GM12891 (cell line): Measurements from ENCODE around the gene FBXO48.

DNA sequence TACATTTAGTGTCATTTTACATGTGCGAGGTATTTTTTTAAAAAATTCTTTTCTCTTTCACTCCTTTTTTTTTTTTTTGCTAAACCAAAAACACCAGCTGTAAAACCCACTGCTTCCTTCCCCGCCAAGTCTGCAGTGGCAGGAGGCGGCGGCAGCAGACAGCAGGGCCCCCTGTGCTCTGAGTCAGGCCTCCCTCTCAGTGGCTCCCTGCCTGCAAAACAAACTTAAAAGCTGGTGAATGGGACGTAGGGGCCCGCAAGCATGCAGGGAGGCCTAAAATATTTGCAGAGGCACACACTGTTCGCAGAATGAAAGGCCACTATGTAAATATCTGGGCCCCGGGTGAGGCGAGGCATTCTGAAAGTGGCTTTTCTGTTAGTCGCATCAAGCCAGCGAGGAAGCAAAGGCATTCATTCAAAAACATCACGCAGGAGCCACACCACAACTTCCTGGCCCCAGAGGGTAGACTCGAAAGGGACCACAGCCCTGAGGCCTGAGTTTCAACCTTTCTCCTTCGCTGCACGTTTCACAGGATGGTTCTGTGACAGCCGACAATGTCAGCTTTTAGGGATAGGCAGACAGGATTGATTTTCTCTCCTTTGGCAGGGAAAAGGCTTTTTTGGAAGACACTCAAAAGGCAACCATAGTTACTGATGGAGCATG, 73.4 kb downstream of the ACTR2 start:
- RRBS, result no CpG with 5 or more reads among the region's 16 CpGs

GRCh38 chr2:65382622-65383438, 49.6 kb downstream of the SPRED2 start:
- RRBS, result 3% methylated on average over 3 of the region's 20 CpGs

GRCh38 chr2:65566660-65567189, 134.3 kb upstream of the SPRED2 start:
- RRBS, result 70% methylated on average over 4 of the region's 13 CpGs

- RRBS, result no CpG with 5 or more reads among the region's 10 CpGs
Measured at GRCh38 chr2:65577007-65577515, 144.7 kb upstream of the SPRED2 start.

DNA sequence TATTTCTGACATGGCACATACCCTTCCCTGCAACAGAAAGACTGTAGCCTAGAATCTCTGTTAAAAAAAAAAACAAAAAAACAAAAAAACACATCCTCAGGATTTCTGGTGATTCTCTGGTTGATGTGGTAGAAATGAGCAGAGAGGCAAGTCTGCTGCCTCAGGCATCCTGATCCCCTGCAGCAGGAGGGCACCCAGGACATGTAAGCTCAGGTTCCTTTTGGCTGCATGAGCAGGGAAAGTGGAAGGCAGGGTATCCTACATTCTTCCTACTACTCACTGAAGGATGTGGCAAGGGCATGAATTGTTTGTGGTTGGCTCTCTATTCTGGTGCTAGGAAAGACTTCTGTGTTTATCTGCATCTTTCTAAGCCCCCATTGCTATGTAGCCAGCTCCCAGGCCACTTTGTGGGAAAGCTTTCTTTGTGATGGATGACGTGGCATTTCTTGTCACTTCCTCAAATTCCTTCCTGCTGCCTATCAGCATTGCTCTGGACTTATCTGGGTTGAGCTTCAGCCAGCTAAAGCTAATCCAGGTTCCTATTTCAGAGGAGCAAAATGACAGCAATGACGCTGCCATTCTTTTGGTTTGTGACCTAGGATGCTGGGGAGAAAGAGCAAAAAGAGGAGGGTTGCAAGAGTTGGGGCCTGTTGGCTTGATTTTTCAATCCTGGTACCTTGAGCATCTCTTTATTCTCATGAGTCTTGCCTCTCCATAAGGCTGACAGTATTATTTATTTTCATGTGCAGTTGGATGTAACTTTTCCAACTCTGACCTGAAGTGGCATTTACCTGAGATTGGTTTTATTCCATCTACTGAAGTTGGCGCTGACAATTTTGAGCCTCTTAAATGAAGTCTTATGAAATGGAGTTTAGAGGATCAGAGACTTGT, 46.3 kb downstream of the MEIS1 start:
- RRBS, result no CpG with 5 or more reads among the region's 3 CpGs

GRCh38 chr2:66553592-66553812, 118.6 kb downstream of the MEIS1 start:
- RRBS, result no CpG with 5 or more reads among the region's 1 CpG

DNA sequence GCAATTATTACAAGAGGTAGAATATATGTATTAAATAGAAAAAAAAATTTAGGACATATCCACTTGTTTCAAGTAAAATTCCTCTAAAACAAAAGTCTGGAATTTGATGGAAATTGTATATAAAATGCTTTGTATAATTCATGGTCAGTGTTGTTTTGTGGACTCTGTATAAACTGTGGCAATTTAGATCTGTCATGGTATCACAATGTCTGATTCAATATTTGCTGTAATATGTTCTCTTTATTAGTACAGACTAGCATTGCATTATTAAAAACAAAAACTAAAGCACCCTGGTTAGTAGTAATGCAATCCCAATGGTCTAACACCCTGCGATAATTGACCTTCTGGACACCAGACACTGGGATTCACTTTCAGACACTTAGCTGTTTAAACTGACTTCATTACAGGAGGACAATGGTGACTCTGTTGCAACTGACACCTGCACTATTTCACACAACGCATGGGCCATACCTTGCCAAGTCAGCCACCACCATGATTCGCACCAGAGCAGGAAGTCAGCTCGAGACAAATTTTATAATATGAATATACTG, 150.5 kb downstream of the MEIS1 start:
- RRBS, result no CpG with 5 or more reads among the region's 4 CpGs

- RRBS, result no CpG with 5 or more reads among the region's 4 CpGs
Measured at GRCh38 chr2:66693058-66693654, 258.2 kb downstream of the MEIS1 start.

GRCh38 chr2:67404754-67405544, 7.8 kb downstream of the ETAA1 start:
- RRBS, result no CpG with 5 or more reads among the region's 1 CpG

DNA sequence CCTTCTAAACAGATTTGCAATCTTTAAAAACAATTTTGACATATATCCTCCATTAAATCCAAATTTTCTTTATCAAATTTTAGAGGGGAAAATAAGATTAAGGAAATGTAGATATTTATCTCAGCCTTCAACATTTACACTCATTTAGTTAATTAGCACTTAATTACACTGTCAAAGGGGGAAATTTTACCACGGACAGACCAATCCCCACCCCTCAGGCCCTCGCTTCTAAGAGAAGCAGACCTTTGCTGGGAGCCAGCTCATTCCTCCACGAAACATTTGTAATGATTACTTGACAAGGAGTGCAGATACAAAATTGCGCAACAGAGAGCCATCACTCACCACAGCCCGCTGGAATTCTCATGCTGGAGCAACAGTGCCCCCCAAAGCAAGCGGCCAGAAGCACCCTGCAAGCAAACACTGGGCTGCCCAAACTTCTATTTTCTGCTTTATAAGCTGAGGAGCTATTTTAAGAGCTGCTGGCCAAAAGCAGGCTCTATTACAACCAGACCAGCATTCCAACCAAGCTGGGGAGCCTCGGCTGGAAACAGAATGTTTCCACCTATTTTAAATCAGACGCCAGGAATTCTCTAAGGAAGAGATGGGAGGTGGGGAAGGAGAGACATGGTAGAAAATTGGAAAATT, 253.6 kb downstream of the ETAA1 start:
- RRBS, result no CpG with 5 or more reads among the region's 8 CpGs

DNA sequence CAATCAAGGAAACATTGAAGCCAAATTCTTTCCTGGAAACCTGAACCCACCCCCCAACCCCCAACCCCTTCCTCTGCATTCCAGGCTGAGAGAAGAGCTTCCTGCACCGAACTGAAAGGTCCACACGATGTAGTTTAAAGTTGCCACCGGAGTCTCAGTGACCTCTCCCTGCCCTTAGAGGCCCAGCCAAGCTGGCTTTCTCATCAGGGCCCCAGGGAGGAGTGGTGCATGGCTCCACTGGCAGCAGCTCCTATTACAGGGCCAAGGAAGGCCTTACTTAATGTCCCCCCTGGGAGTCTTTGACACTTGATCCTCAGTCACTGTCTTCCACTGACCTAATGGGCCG, 167.2 kb downstream of the C1D start:
- RRBS, result no CpG with 5 or more reads among the region's 4 CpGs

GRCh38 chr2:68149924-68150171, 7.5 kb downstream of the DNAAF10 start:
- RRBS, result no CpG with 5 or more reads among the region's 1 CpG

DNA sequence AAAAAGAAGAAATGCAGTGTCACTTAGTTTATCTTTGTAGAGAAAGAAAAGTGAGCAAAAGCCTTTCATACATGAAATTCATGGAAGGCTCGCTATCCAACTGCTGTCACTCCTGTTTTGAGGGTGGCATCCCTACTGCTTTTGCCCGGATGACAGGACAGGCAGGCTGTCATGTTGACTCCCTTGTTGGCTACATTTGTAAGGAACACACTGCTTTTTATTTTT, 19.7 kb downstream of the PLEK start:
- RRBS, result no CpG with 5 or more reads among the region's 2 CpGs

DNA sequence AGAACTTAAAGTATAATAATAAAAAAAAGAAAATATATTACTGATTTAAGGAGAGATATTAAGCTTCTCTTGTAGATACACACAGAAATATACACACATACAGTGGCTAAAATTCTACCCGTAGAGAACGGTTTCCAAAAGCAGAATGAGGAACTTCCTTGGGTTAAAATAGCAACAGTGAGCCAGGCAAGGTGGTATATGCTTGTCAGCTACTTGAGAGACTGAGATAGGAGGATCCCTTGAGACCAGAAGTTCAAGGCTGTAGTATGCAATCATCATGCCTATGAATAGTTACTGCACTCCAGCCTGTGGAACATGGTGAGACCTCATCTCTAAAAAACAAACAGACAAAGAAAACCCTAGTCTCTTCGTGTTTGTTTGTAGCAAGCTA, 46.2 kb downstream of the PLEK start:
- RRBS, result no CpG with 5 or more reads among the region's 3 CpGs

- RRBS, result 3% methylated on average over 9 of the region's 61 CpGs
Measured at GRCh38 chr2:68466312-68467466, at the start of gene FBXO48. FBXO48 (minus strand) TSS chr2:68467294.

GRCh38 chr2:68567043-68567504, 76.3 kb upstream of the PROKR1 start:
- RRBS, result no CpG with 5 or more reads among the region's 1 CpG

GRCh38 chr2:68714730-68715769, 19.6 kb upstream of the ARHGAP25 start:
- RRBS, result no CpG with 5 or more reads among the region's 13 CpGs

DNA sequence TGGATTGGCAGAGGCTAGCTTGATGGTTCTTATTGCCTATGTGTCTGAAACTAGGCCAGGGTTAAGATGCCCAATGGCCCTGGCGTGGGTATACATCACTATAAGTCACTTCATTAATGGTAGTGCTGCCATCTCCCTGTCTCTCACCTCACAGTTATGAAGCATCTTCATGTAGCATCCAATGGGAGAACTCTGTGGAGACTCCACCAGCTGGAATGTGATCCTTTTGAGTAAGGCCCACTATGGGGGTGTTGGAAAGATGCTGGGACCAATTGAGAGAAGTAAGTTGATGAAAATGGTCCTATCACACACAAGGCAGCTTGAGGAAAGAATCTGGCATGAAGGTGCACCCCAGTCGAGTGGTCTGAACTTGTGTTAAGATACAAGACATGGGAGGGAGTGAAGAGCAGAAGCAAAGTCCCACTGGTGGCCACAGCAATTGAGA, 4.7 kb downstream of the ARHGAP25 start:
- RRBS, result no CpG with 5 or more reads among the region's 2 CpGs

DNA sequence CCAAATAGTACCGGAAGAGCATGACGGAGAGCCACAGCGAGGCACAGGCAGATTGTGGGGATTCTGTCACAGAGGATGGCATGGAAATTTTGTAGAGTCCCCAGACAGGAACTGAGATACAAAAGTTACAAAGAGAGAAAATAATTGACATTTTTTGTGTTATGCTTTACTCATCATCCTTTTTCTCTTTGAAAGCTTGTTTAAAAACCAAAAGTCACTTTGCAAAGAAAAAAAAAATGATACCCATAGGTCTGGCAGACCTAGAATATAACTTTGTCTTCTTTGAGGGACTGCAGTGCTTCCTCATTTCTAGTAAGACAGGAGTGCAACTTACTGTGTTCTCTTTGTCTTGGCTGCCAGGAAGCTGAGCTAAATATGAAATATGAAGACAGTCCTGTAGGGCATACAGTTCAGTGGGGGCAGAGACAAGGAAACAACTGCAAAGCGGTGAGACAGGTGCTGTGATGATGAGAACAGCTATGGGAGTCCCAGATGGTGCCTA, 5.1 kb downstream of the ARHGAP25 start:
- RRBS, result no CpG with 5 or more reads among the region's 4 CpGs

DNA sequence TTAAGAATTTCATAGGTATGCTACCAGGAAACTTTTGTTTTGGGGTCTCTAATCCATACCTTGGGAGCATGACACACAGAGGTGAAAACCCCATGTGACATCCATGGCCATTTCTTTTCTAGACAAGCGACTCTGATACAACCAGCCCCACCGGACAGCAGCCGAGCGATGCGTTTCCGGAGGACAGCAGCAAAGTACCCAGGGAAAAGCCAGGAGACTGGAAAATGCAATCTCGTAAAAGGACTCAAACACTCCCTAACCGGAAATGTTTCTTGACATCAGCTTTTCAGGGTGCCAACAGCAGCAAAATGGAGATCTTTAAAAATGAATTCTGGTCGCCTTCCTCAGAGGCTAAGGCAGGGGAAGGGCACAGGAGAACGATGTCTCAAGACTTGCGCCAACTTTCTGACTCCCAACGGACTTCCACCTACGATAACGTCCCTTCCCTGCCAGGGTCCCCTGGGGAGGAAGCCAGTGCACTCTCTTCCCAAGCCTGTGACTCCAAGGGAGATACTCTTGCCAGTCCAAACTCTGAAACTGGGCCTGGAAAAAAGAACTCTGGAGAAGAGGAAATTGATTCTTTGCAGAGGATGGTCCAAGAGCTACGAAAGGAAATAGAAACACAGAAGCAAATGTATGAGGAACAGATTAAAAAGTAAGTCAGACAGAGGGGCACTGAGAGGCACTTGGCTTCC, 48.8 kb downstream of the BMP10 start:
- RRBS, result 97% methylated on average over 3 of the region's 15 CpGs